Right lobe of liver (tissue), 4 donors: ENCODE data around the genes CIRBP, GAMT and REEP6.

DNA sequence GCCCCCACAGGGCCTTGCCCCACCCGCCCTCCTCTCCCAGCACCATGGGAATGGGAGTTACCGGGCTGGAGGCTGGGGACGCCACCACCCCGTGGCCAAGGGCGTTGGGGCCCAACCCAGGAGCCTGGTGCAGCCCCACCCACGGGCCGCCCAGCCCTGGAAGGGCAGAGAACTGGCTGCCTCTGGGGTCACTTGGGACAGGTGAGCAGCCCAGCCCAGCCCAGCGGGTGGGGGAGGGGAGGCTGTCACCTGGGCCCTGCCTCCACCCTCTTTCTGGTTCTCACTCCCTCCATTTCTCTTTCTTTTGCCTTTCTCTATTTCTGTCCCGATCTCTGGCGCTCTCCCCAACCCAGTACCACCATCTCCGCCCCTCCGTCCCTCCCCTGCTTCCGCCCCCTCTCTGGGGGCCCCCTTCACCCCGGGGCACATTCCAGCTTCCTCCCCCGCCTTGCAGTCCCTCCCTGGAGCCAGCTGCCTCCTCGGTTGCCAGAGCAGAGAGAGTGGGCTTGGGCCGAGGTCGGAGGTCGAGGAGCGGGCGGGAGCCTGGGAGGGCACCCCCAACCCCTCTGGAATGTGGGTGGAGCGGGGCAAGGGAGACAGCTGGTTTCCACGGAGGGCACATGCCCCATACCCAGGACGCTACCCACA lies 6.7 kb upstream of the CIRBP start:
- PRO-cap, 4 experiments = peak in 2 of 4 experiments; most common plus-strand start position 188 of the sequence (in 1); most common minus-strand start position 52 of the sequence (in 2)
- RAMPAGE, long total RNA, 2 experiments = no peak in any of the 2 experiments

DNA sequence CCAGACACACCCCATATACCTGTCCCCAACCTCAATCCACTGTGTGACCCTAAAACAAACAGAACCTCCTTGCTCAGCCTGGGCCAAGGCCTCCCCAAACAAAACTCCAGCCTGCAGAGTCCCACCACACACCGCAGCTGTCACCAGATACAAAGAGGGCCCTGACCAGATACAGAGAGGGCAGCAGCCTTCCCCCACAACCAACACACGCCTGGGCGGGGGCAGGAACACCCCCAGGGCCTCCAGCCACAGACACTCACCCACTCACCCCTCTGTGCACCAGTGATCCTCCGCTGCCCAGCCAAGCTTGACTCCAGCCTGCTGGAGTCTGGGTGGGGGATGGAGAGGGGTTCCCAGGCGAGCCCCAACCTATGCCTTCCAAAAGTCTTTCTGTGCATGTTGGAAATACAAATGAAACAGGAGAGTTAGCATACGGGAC lies 5.9 kb upstream of the CIRBP start:
- PRO-cap, 4 experiments = no peak in any of the 4 experiments
- RAMPAGE, long total RNA, 2 experiments = no peak in any of the 2 experiments

- PRO-cap, 4 experiments = no peak in any of the 4 experiments
- RAMPAGE, long total RNA, 2 experiments = no peak in any of the 2 experiments
Measured at GRCh38 chr19:1265132-1265693, 3.9 kb upstream of the CIRBP start.

GRCh38 chr19:1269284-1269474 lies at the start of gene CIRBP:
Gene CIRBP (plus strand): TSS chr19:1269332.
- PRO-cap, 4 experiments = peak in 4 of 4 experiments; most common plus-strand start chr19:1269335 (in 3); most common minus-strand start chr19:1269409 (in 1)
- RAMPAGE, long total RNA, 2 experiments = start-site peak on the plus strand in 2 of 2 experiments, at chr19:1269328-1269333 at its widest, 367 to 528 reads per replicate

DNA sequence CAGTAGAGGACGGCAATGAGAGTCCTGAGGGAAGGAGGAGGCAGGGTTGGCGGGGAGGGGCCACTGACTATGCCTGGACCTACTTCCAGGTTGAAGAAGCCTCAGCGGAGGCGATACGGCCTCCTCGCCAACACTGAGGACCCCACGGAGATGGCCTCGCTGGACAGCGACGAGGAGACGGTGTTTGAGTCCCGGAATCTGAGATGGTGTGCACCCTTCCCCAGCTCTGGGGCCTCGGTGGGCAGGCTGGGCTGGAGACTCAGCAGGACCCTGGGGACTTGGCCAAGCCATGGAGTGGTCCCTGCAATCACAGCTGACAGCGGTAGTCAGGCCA lies 1.7 kb downstream of the FAM174C start:
- PRO-cap, 4 experiments = no peak in any of the 4 experiments
- RAMPAGE, long total RNA, 2 experiments = no peak in any of the 2 experiments

DNA sequence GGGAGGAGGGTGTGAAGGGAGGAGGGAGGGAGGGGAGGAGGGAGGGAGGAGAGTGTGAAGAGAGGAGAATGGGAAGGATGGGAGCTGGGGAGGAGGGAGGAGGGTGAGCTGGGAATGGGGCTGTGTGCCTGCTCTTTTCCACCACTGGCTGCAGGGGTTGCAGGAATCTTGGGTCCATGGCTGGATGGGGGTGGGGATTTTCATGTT lies 3.1 kb upstream of the EFNA2 start:
- PRO-cap, 4 experiments = no peak in any of the 4 experiments
- RAMPAGE, long total RNA, 2 experiments = no peak in any of the 2 experiments

- PRO-cap, 4 experiments = peak in 1 of 4 experiments; most common minus-strand start chr19:1371059 (in 1)
- RAMPAGE, long total RNA, 2 experiments = no peak in any of the 2 experiments
Measured at GRCh38 chr19:1370524-1371302, 13.0 kb upstream of the NDUFS7 start.

DNA sequence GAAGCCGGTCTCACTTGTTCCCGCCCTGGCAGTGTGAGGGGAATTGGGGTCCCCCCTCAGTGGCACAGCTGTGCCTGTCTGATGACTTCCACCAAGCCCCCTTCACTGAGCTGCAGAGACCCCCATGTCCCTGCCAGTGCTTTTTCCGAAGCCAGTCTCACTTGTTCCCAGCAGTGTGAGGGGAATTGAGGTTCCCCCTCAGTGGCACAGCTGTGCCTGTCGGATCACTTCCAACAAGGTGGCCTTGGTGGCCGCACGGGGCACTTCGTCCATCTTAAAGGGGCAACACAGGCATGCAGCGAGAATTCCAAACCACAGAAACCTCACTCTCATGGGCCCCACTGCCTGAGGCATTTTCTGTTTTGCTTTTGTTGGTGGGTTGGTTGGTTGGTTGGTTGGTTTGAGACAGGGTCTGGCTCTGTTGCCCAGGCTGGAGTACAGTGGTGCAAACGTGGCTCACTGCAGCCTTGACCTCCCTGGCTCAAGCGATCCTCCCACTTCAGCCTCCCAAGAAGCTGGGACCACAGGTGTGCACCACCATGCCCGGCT lies 3.8 kb upstream of the NDUFS7 start:
- PRO-cap, 4 experiments = no peak in any of the 4 experiments
- RAMPAGE, long total RNA, 2 experiments = no peak in any of the 2 experiments

DNA sequence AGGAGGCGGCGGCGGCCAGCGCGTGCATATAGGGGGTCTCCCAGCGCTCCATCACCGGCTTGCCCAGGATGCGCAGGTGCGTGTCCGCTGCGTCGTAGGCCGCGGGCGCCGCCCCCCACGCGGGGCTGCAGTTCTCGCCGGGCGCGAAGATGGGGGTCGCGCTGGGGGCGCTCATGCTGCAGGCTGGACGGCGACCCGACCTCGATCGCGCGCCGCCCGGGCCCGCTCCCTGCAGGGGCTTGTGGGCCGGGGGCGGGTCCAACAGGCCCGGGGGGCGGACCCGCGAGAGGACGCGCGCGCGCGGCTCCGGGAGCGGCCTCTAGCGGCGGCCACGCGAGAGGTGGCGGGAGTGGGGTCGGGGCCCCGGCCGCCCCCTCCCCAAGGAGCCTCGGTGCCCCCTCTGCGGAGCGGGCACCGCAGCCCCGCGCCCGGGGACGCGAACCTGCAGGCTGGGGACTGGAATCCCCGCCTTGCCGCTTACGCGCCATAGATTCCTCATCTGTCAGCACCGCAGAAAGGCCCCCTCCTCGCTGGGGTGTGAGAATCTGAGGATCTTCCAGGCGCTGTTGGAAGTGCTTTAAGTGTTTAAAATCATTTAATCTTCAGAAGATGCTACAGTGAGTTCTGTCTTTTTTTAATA lies at the start of gene GAMT:
Gene GAMT (minus strand): TSS at position 241 of the 640 bp plus-strand sequence.
- PRO-cap, 4 experiments = peak in 4 of 4 experiments; most common plus-strand start position 322 of the sequence (in 1); most common minus-strand start position 231 of the sequence (in 4)
- RAMPAGE, long total RNA, 2 experiments = start-site peak on the minus strand in 2 of 2 experiments, centred at positions 62 to 201 of the sequence, 66 to 1,301 reads per replicate

DNA sequence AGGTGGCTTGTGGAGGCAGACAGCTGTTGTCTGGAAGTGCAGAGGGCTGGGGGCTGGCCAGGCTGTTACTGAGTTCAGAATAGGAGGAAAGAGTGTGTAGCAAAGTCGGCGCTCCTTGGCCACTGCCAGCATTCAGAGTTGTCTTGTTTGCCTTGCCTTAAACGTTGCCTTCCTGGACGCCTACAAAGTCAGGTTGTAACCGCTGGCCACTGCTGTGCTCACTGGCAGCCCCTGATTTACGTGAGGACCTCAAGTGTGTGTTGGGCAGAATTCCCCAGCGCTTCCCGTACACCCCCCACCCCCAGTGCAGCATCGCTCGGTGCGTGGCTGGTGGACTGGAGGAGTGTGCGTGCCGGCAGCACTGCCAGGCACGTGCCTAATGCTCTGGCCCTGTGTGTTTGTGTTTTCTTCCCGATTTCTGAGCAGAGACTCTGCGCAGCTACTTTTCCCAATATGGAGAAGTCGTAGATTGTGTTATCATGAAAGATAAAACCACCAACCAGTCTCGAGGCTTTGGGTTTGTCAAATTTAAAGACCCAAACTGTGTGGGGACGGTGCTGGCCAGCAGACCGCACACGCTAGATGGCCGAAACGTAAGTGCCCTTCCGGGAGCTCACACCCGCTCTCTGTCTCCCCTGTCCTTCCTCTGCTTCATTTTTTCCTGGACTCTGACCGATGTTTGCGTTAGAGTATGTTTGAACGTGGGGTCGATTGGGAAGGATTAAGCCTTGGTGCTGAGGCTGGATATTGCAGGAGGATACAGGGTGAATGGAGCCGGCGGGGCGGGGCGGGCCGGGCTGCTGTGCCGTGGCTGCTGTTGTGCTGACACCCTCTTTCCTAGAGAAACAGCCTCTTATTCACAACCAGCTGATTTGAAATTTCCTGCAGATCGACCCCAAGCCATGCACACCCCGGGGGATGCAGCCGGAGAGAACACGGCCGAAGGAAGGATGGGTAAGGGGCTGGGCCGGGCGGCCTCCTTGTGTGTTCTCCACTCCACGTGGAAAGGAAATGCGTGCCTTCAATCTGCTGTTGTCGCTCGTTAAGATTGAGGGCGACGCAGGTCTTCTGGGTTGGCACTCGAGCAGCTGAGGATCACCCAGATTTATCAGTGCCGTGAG lies 10.8 kb downstream of the DAZAP1 start:
- PRO-cap, 4 experiments = peak in 4 of 4 experiments; most common plus-strand start position 538 of the sequence (in 1); most common minus-strand start position 648 of the sequence (in 3)
- RAMPAGE, long total RNA, 2 experiments = no peak in any of the 2 experiments

GRCh38 chr19:1424107-1424435 lies 14.1 kb upstream of the RPS15 start:
- PRO-cap, 4 experiments = peak in 1 of 4 experiments; most common minus-strand start chr19:1424317 (in 1)
- RAMPAGE, long total RNA, 2 experiments = no peak in any of the 2 experiments

- PRO-cap, 4 experiments = peak in 1 of 4 experiments; most common plus-strand start chr19:1429333 (in 1)
- RAMPAGE, long total RNA, 2 experiments = no peak in any of the 2 experiments
Measured at GRCh38 chr19:1428971-1429872, 9.0 kb upstream of the RPS15 start.

DNA sequence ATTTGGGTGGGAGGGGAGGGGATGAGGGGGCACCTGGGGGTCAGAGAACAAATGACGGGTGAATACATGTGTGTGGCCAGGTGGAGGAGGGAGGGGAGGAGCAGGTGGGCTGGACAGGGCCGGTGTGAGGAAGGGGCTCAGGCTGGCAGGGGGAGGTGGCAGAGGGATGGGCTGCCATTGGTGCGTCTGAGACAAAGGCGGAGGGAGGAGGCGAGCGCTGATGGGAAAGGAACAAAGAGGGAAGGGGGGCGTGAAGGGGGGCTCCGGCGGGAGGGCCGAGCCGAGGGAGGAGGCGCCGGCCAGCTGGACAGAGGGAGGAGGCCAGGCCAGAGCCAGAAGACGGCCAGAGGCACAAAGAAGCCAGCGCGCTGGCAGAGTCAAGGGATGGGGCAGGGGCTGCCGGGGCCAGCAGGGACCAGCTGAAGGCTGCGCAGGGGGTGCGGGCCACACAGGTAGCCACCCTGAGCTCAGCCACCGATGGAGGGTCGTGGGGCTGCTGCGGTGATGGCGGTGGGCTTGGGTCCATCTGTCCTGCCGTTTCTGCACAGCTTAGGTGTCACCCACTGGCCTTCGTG lies 2.0 kb downstream of the APC2 start:
- PRO-cap, 4 experiments = no peak in any of the 4 experiments
- RAMPAGE, long total RNA, 2 experiments = no peak in any of the 2 experiments

DNA sequence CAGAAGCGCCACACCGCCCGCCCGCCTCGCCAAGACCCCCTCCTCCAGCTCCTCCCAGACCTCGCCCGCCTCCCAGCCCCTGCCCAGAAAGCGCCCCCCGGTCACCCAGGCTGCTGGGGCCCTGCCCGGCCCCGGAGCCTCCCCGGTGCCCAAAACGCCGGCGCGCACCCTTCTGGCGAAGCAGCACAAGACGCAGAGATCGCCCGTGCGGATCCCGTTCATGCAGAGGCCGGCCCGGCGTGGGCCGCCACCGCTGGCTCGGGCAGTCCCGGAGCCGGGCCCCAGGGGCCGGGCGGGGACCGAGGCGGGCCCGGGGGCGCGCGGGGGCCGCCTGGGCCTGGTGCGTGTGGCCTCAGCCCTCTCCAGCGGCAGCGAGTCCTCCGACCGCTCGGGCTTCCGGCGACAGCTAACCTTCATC lies 10.1 kb downstream of the C19orf25 start:
- PRO-cap, 4 experiments = peak in 2 of 4 experiments; most common plus-strand start position 225 of the sequence (in 2)
- RAMPAGE, long total RNA, 2 experiments = no peak in any of the 2 experiments

- PRO-cap, 4 experiments = peak in 4 of 4 experiments; most common plus-strand start chr19:1491068 (in 4); most common minus-strand start chr19:1491886 (in 1)
- RAMPAGE, long total RNA, 2 experiments = start-site peak on the plus strand in 2 of 2 experiments, at chr19:1491171-1491216 at its widest, 1,289 to 2,875 reads per replicate
Measured at GRCh38 chr19:1490888-1492093, at the start of gene REEP6. Gene REEP6 (plus strand): TSS chr19:1491181.

GRCh38 chr19:1501085-1501632 lies 10.2 kb downstream of the REEP6 start:
- PRO-cap, 4 experiments = peak in 4 of 4 experiments; most common plus-strand start chr19:1501336 (in 4); most common minus-strand start chr19:1501228 (in 4)
- RAMPAGE, long total RNA, 2 experiments = no peak in any of the 2 experiments

DNA sequence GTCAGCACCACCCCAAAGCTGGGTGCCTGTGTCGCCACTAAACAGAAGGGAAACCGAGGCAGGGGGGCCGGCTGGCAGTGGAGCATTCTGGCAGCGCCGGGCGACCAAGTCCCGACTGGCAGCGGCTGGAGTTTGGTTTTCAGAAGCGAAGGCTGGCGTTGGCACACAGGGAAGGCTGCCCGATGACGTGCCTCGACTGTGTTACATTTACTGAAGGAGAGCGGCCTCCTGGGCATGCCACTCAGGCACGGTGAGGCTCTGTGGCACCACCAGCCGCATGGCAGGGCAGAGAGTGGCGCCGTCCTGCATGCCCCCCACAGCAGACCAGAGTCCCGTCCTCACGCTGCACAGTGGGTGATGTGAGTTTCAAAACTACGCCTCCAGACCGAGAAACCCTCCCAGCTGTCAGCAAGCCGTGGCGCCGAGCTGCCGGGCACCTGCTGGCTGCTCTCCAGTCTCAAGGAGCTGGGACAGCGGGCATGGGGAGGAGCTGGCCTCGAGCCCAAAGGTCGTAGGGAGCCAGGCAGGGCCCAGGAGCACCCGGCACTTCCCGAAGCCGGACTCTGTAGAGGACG lies 9.3 kb upstream of the MEX3D start:
- PRO-cap, 4 experiments = no peak in any of the 4 experiments
- RAMPAGE, long total RNA, 2 experiments = no peak in any of the 2 experiments

DNA sequence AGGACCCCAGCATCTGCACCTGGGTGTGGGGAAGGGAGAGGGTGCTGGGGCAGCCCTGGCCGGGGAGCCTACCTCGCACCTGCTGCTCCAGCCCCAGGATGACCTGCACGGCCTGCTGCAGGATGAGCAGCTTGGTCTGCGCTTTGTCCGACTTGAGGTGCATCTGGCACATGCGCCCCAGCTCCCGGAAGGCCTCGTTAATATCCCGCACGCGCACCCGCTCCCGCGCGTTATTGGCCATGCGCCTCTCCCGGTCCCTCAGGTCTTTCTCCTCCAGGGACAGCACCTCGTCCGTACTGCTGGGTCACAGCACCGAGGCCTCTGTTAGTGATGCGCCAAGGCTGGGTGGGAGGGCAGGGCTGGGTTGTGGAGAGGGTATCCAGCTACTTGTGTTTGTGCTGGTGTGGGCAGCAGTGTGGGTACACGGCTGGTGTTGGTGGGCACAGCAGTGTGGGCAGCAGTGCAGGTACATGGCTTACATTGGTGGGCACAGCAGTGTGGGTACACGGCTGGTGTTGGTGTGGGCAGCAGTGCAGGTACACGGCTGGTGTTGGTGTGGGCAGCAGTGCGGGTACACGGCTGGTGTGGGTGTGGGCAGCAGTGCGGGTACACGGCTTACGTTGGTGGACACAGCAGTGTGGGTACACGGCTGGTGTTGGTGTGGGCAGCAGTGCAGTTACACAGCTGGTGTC lies 7.0 kb upstream of the UQCR11 start:
- PRO-cap, 4 experiments = no peak in any of the 4 experiments
- RAMPAGE, long total RNA, 2 experiments = no peak in any of the 2 experiments

DNA sequence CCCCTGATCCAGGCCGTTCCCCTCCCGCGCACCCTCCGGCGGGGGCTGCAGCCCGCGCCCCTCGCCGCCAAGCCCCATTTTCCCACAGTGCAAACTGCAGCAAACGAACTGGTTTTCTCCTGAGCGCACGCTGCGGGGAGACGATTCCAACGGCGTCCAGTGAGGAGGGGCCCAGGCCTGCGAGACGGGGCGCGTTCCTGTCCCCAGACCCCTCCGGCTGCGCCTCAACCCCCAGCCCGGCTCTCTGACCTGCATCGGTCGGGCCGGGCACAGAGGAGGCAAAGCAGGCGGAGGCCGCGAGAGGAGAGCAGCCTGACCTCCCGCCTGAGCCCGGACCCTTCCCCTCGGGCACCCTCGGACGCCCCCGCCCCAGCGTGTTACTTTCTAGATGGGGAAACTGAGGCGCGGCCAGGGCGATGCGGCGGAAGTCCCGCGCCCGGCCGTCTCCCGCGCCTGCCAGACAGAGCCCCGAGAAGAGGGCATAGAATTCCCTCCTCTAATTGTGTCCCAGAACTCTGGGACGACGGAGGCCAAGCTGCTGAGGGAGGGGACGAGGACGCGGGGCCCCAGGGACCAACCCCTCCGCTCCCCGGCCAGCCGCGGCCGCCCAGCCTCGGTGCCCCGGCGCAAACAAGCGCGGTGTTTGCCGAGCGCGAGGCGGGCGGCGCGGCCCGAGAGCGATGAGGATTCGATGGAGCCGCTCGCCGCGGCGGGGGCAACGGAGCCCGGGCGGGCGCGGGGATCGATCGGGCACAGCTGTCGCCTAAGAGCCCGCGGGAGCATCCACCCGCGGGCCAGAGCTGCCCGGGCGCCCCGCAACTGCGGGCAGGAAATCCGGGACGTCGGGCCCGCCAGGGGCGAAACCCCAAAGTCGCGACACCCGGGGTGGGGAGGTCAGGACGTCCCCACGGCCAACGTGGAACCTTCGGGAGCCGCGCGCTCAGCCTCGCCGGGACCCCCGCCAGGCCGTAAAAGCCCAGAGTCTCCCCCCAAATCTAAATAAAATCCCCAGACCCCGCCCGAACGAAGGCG lies 4.0 kb upstream of the ONECUT3 start:
- PRO-cap, 4 experiments = no peak in any of the 4 experiments
- RAMPAGE, long total RNA, 2 experiments = no peak in any of the 2 experiments

DNA sequence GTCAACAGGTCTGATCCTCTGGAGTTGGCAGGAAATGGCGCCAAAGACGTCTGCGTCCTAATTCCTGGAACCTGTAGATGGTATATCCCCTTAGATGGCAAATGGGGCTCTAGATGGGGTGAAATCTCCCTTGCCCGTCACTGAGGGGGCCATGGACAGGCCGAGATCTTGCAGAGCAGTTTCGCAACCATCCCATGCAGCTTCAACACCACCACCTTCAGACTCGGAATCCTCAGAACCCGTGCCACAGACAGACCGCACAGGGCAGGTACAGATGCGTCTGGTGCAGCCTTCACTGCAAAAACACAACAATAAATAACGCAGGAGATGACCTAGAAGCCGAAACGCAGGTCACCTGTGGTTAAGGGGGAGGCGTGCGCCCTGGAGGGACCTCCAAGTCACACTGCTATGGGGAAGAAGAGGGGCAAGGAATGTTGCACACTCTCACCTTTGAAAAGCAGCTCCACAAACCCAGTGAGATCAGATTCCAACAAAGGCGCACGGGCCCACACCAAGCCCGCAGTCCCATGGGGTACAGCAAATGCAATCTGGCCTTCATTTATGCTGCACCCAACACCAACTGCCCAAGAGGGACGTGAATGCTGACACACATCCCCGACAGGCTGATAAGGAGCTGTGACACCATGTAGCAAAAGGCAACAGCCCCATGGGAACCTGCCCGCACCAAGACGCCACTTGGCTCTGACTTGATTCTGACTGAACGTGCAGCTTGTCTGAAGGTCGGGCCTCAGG lies 17.5 kb downstream of the REXO1 start:
- PRO-cap, 4 experiments = no peak in any of the 4 experiments
- RAMPAGE, long total RNA, 2 experiments = no peak in any of the 2 experiments